NALM6 (cell line): ENCODE measurements around the genes PRDX3 and BAG3.

DNA sequence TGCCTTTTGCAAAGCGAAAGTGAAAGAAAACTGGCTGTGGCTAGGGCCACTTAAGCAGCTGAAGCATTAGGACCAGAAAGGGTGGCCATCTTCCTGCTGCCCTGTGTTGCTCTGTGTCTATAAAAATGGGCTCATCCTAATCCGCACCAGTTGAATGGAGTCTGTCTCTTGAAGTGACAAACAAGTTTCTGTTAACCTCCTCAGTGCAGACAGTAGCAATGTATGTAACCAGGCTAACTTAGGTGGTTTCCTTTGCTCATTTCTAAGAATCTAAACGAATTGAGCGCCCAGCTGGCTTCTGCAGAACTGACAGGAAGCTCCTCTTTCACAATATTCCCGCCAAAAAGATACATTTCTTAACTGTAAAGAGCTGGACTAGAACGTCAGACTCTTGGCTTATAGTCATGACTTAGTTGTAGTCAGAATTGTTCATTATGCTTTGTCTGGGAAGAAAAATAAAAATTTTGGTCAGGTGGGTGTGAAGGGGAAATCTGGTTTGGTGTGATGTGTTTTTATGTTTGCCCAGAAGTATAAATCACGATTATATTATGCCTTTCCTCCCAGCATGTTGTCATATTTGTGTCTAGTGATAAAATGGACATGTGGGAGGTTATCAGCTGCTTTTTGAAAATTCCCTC is 28.0 kb downstream of the DENND10 start:
- PRO-cap = unidirectional peak, plus-strand start at position 88 of the sequence; bidirectional peak, plus-strand start at position 350 of the sequence, minus-strand start at position 175 of the sequence

DNA sequence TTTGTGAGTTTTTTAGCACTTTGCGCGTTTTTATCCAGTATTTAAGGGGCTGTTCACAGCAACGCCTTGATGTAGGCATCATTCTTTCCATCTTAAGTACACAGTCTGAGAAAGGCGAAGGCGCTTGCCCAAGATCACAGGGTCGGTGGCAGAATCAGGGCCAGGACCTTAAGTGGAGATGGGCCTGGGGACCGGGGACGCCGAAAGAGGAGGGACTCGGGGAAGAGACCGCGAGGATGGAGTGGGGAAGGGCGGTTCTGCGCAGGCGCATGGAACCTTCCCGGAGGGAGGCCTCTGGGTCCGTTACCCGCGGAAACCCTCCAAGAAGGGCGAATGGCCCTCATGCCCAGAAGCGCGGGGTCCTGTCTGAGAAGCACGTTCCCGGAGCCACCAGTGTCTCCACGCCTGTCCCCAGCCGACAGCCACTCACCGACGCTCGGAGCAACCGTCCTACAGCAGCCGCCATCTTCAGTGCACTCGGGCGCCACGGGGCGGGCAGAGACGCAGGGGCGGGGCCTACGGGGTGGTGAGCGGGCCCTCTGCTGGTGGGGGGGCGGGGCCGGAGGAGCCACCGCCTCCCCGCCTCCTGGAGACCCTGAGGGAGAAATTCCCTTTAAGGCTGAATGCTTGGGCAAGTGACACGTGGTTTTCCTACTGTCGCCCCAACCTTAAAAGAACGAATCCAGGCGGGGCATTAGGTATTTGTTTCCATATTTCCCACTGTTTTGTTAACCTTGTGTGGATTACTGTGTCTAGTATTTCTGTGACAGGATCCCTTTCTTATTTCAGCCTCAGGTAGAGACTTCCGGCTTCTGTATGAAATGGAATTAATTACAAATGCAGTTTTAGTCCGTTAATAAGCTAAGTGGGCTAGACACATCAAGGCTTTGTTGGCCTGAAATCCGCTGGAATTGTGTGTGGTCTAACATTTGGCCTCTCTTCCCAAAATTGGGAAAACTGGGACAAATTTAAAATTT is at the start of gene PRDX3:
Gene PRDX3, minus strand, starts transcription at position 488 of the 977 bp plus-strand sequence.
- PRO-cap = bidirectional peak, plus-strand start at position 323 of the sequence, minus-strand start at position 209 of the sequence; bidirectional peak, plus-strand start at position 612 of the sequence, minus-strand start at position 479 of the sequence

DNA sequence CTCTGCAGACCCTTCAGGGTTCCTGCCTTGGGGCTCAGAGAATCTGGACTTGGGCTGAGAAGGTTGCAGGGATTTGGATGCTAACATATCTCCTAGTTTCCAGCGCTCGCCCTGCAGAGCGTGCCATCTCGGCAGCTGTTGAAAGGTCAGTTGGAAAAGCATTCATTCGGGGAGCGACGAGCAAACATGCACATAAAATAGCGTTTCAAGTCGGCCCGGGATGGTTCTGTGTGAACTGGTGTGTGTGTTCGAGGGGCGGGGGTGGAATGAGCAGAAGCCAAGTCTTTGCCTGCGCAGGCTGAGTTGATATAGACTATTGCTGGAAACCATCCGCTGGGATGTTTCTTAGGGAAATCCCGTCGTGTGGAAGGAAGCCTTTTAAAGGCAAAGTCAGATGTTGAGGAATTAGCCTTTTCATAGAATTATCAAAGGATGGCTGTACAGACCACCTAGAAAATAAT is 772 bp downstream of the GRK5 start:
- PRO-cap = no peak

DNA sequence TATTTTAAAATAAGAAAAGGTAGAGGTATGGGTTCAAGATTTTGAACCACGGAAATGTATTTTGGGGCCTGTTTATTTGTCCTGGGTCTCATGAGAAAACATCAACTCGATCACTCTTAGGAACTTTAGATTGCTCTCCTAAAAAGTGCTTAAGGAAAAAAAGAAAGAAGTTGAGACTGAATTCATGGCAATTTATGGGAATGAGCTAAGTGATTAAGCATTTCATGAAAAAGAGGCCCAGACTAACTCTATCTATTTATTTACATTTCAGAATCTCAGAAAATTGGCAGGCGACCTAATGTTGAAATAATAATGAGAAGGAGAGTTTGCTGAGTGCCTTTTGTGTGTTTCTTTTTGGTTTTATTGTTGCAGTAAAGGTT is 3.7 kb downstream of the GRK5 start:
- PRO-cap = no peak

GRCh38 chr10:119296582-119297123 is 89.3 kb downstream of the GRK5 start:
- PRO-cap = no peak

DNA sequence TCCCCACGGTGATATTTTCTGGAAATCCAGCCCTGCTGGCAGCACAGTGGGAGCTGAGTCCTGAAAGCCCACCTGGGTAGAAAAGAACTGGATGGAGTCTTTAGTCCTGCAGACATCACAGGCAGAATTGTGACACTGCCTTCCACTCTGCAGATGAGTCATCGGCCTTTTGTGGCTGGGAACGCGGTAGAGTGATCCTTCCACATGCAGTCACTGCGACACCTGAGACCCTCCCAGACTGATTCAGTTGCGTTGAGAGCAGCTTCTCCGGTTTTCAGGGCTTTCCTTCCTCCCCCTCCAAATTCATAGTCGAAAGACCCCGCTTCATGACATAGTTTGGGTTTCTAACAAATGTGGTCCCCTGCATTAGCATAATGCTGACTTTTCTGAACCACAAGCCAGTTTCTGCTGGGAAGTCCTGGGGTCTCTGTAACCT is 108.2 kb downstream of the GRK5 start:
- PRO-cap = no peak

DNA sequence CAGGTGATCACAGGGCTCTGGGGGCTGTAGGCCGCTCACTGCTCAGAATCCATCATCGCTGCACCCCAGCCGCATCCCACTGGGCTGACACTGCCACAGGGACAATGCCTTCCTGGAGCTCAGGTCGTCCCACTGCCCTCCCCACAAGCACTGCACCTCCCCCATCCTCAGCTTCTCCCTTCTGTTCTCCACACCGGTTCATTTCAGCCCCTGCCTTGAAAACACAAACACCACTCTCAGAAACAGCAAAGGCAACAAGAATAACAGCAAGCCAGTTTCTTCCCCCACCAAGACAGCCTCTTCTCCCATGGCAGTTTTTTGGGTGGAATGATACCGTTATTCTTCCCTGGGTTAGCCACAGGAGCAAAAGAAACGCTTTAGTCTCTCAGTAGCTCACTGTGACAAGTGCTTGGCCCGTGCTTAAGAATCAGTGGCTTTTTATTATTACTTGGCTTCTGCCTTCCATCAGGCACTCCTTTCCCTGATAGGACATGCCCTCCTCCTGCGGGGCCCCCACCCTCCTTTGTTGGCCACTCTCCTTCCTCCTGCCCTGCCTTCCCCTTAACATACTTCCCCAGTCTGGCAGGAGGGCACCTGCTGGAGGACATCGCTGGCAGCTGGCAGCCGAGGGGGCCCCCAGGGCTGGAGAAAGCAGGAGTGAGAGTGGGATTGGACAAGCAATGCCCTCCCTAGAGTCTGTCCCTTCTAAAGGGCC is 111.4 kb downstream of the GRK5 start:
- PRO-cap = no peak

DNA sequence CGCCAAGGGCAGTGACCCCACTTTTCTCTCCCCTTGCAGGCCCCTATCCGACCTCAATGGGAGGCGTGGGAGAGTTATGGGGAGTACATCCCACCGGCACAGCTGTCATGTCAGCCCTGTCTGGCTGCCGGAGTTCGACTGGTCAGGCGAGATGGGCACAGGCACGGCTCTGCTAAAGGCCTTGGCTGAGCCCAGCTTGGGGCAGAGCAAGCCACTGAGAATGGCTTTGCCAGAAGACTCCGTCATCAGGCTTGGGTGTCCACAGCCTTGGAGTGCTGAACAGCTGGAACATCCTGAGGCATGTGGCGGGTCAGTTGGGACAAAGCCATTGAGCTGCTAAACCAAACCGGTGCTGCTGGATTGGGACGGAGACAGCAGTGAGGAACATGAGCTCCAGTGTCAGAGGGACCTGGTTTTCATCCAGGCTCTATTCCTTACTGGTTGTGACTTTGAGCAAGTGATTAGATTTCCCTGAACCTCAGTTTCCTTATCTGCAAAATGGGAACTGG is 134.6 kb downstream of the GRK5 start:
- PRO-cap = no peak

DNA sequence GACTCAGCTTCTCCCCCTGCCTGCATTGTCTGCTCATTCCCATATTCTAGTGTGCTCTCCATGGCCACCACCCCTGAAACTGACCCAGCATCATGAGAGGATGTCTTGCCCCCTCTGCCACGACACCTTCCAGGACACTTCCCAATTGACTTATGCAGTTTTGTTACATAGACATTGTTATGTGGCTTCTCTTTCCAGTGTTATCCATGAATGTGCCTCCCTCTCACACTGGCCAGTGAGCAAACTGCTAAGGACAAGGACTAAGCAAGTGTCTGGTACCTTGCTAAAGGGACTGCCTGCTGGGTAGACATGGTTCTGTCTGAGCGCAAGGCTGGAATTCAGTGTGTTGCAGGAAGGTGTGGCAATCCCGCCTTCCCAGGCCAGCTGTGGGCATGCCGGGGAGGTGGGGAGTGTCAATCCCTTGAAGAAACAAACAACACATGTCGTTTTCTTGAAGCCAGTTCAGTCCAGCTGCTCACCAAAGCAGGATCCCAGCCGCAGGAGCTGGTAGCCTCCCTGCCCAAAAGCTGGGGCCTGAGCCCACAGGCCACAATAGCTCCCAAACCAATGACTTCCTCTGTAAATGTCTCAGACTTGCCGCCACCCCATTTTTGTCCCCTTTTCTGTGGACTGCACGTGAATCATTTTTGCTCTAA is 167.0 kb downstream of the RGS10 start:
- PRO-cap = no peak

DNA sequence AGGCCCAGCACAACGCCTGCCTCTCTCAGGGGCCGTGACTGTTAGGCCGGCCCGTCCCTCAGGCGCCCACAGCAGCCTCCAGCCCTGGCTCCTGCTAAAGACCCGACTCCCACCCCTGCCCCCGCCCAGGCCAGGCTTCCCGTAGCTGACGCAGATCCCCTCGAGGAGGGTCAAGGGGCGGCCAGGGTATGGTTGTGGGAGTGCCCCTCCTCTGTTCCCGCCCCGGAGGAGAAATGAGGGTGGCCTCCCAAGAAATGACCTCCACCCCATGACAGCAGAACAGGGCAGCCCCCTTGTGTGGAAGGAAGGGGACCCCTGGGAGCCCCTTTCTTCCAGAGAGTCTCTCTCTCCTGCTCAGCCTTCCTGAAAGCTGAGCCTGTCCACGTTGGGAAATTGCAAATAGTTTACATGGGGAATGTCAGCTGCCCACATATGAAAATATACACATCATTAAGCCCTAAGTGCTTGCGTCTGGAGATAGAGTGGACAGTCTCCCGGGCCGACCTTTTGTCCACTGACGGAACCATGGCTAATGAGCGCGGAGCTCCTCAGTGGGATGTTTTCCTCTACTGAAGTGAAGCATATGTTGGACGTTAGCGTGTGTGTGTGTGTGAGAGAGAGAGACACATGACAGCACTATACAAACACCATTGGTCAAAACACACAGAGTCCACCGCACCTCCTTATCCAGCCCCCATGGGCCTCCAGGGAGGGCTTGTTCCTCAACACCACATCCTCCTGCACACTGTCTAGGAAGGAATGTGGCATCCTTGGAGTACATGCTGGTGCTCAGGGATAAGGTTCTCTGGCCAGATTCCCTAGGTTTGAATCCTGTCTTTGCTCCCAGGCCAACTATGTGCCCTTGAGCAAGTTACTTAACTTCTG is 128.5 kb downstream of the RGS10 start:
- PRO-cap = no peak

DNA sequence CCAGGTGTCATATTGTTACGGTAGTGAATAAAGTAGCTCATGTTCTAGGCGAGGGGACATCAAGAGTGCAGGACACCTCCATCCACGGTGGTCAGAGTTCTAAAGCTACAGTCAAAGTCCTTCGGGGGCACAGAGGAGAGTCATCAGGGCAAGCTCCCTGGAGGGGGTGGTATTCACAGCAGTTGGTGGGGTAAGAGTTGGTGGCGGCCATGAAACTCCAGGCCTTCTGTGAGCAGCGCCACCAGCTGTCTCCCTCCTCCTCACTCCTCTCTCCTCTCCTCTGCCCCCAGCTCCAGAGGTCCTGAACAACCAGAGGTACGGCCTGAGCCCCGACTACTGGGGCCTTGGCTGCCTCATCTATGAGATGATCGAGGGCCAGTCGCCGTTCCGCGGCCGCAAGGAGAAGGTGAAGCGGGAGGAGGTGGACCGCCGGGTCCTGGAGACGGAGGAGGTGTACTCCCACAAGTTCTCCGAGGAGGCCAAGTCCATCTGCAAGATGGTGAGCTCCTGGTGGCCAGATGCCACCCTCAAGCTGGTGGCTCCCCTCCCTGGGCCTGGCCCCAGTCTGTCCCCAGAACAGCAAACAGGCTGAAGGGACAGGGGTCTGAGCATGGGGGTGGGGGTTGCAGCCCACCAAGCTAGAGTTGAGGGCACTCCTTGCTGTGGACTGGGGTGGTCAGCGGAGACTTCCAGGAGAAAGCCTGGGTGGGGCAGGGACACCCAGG is 99.1 kb downstream of the RGS10 start:
- PRO-cap = no peak

- PRO-cap = no peak
Measured at GRCh38 chr10:119501634-119502181, 40.8 kb downstream of the RGS10 start.

DNA sequence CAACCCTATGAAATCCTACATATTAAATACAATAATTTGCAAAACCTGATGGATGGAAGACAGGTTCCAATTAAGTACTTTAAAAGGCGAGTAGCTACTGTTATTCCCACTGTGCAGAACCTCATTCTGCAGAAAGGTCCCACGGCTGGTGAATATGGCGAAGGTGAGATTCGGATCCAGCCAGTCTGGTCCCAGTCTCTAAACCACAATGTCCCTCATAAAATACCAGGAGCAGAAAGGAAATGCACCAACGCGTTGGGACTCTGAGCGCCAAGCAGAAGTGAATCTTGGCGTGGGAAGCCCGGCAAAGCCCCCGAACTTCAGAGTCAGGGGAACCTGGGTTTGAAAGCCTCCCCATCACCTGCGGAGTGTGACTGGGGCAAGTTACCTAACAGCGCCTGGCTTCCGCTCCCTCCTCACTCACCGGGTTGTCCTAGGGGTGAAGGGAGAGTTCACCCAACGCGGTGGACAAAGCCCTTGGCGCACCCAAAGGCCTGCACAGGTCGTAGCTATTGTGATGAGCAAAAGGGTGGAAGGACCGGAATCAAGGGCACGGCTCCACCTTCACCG is 1.1 kb downstream of the RGS10 start:
- PRO-cap = no peak

GRCh38 chr10:119544035-119544347 is 1.5 kb upstream of the RGS10 start:
- PRO-cap = no peak

DNA sequence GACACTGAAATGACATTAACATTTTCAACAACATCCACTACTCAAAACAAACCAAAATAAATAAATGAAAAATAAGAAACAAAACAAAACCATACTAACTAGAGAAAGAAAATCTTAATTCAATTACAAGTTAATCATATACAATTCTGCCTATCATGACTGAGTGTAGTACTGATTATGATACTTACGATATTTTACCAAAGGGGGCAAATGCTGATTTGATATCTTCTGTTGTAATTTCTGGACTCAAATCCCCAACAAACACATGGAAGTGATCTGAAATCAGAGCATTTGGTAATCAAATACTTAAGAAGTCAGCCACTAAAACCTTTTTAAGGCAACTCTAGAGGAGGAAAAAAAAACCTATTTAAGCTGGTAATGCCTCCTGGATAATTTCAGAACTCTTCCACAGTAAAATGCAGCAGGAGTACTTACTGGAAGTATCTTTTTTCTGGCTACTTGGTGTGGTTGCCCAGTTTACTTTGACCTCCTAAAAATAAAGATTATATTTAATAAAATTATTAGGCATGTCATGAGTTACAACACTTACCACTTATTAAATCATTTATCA is 14.9 kb downstream of the TIAL1 start:
- PRO-cap = no peak

DNA sequence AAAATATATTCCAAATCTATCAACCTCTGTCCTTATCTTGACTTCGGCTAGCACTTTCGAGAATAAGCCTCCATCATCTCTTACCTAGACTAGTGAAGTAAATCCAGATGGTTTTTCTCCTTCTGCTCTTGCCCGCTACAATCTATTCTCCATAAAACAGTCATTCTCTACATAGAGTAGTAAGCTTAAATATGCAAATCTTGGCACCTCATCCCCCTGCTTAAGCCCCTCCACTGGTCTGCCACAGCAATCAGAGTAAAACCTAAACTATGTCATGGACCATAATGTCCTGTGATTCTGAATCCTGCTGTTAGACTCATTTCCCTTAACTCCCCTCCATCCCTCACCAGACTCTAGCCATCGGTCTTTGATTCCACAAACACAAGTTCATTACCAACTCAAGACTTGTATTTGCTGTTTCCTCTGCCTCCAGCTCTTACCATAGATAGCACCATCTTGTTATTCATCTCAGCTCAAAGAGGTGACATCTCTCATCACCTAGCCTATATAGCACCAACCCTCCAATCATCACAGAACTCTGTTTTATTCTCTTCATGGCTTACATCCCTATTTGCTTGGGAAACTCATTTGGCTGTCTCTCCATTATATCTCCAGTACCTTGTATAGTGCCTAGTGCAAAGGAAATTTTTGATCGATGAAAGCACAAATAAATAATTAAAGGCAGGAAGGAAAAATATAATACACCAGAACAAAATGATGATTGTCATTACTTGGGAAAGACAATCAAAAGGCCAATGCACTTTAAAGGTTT is 10.2 kb downstream of the TIAL1 start:
- PRO-cap = no peak

DNA sequence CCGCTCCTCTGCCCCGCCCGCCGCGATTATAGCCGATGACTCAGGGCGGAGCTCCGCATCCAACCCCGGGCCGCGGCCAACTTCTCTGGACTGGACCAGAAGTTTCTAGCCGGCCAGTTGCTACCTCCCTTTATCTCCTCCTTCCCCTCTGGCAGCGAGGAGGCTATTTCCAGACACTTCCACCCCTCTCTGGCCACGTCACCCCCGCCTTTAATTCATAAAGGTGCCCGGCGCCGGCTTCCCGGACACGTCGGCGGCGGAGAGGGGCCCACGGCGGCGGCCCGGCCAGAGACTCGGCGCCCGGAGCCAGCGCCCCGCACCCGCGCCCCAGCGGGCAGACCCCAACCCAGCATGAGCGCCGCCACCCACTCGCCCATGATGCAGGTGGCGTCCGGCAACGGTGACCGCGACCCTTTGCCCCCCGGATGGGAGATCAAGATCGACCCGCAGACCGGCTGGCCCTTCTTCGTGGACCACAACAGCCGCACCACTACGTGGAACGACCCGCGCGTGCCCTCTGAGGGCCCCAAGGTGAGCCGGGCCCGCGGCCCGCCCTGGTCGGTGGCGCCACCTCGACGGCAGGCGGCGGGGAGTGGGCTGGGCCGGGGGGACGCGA is at the start of gene BAG3:
Gene BAG3, plus strand, starts transcription at position 56 of the 616 bp plus-strand sequence.
- PRO-cap = bidirectional peak, plus-strand start at position 244 of the sequence, minus-strand start outside the sequence

DNA sequence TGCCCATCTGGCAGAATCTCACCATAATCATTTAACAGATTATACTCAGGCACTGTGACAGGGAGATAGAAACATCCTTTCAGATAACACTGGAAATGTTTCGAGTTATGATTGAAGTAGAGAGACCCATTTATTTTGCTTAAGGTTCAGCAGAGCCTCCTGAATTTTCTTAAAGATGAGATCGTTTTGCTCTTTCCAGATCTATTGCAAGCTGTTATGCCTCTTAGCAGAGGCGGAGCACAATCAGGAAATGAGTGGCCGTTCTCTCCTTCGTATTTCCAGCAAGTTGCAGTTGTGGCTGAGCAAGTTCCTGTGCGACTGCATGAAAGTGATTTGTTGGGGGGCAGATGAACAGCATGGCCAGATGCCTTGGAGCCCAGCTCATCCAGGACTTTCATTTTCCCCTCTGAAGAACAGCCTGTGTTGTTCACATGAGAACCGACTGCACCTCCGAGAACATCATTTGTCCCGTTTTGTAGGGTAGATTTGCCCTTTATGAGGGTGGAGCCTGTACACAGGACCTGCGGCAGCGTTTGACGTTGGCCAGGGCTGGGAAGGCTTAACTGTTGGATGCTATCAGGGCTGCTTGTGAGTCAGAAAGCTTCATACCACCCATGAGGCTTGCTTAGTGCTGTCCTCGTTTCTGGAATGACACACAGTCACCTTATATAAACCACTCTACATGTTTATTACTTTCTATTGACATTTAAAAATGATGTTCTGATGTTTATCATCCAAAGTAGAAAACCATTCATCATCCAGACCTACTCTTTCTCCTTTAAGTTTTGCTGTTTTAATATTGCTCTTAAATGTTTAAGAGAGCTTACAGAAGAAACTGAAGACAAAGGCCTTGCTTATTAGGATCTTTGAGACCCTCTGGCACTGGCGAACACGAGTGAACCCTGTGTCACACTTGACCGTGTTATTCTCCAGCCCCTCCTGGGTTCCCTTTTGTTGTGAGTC is 4.5 kb downstream of the BAG3 start:
- PRO-cap = no peak

- PRO-cap = no peak
Measured at GRCh38 chr10:120052919-120053668, 160.6 kb downstream of the SEC23IP start.

- PRO-cap = no peak
Measured at GRCh38 chr10:120160860-120161669, 268.5 kb downstream of the SEC23IP start.